Cerebellum (tissue), 5 donors: ENCODE data around the genes TDRD12, LRP3 and CEBPG.

GRCh38 chr19:29687142-29687893, 22.1 kb downstream of the PLEKHF1 start:
- PRO-cap, 3 experiments, result no peak in any of the 3 experiments
- RAMPAGE, long total RNA, result no peak

GRCh38 chr19:30226926-30227579, 145.1 kb upstream of the ZNF536 start:
- PRO-cap, 3 experiments, result peak in 1 of 3 experiments; most common plus-strand start chr19:30227289 (in 1); most common minus-strand start chr19:30227221 (in 1)
- RAMPAGE, long total RNA, result no peak

GRCh38 chr19:30325956-30326527, 46.1 kb upstream of the ZNF536 start:
- PRO-cap, 3 experiments, result no peak in any of the 3 experiments
- RAMPAGE, long total RNA, result no peak

DNA sequence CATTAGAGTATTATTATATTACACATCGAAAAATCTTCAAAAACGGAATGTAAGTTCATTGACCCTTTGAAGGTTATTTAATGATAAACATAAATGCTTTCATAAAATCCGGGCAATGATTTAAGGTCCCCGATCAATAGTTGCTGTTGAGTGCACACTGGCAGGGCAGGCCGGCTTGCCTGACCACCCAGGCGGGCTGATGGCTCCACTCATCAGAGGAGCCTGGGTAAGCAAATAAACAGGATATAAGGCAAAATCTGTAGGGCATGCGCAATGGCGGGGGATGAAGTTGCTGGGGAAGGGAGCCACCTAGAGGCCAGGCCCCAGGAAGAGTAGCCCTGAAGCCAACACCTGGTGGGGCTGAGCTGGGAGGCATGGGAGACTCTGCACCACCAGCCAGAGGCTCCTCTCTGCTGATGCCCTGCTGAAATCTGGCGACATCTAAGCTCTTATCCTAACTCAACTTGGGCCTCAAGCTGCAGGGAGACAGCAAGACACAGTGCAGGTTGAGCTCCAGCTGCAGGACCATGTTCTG, 324.3 kb downstream of the ZNF536 start:
- PRO-cap, 3 experiments, result no peak in any of the 3 experiments
- RAMPAGE, long total RNA, result no peak

- PRO-cap, 3 experiments, result peak in 1 of 3 experiments; most common plus-strand start chr19:31351420 (in 1)
- RAMPAGE, long total RNA, result no peak
Measured at GRCh38 chr19:31351231-31351572, 2.0 kb upstream of the TSHZ3 start.

GRCh38 chr19:31838207-31838785, 489.1 kb upstream of the TSHZ3 start:
- PRO-cap, 3 experiments, result no peak in any of the 3 experiments
- RAMPAGE, long total RNA, result no peak

GRCh38 chr19:32309932-32310301, 35.5 kb upstream of the ZNF507 start:
- PRO-cap, 3 experiments, result no peak in any of the 3 experiments
- RAMPAGE, long total RNA, result no peak

DNA sequence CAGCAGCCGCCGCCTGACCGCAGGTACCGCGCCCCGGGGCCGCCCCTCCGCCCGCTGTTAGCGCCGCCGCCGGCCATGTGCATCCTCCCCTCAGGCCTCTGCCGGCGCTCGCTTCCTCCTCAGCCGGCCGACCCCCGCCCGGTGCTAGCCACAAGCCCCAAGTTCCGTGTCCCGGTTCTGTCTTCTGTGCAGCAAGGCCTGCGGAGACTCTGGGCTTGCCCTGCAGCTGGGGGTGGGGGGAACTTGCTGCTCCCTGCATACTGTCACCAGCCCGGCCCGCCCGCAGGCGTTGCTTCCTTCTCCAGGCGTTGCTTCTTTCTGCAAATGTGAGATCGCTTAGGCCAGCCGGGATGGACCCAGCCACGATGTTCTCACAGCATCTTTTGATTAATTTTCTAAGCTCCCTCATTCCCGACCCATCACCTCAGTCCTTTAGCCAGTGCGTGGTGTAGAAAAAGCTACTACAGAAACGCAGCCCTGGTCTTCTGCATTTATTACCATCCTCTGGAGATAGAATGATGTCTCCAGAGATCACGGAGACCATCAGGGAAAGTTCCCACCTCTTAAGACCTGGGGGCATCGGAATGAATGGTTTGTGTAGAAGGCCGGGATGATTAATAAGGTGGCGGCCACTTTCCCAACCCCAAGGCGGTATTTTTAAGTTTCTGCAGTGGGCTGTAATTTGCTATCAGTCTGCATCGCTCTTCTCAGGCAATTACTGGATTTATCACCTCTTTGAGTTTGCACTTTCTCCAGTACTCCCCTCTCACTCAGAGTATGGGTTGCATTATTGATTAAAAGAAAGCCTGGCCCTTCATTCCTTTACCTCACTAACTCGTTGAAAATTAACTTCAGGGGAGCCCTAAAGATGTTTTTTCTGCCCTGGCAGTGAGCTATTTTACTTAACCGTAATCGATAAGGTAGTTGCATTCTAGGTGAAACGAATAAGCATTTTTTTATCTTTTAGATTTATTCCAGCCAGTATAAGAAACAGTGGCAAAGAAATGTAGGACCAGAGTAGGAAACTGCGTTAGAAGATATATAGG, 674 bp downstream of the ZNF507 start:
- PRO-cap, 3 experiments, result peak in 1 of 3 experiments; most common plus-strand start position 323 of the sequence (in 1); most common minus-strand start position 322 of the sequence (in 1)
- RAMPAGE, long total RNA, result no peak

- PRO-cap, 3 experiments, result no peak in any of the 3 experiments
- RAMPAGE, long total RNA, result no peak
Measured at GRCh38 chr19:32376359-32376725, 29.2 kb upstream of the DPY19L3 start.

DNA sequence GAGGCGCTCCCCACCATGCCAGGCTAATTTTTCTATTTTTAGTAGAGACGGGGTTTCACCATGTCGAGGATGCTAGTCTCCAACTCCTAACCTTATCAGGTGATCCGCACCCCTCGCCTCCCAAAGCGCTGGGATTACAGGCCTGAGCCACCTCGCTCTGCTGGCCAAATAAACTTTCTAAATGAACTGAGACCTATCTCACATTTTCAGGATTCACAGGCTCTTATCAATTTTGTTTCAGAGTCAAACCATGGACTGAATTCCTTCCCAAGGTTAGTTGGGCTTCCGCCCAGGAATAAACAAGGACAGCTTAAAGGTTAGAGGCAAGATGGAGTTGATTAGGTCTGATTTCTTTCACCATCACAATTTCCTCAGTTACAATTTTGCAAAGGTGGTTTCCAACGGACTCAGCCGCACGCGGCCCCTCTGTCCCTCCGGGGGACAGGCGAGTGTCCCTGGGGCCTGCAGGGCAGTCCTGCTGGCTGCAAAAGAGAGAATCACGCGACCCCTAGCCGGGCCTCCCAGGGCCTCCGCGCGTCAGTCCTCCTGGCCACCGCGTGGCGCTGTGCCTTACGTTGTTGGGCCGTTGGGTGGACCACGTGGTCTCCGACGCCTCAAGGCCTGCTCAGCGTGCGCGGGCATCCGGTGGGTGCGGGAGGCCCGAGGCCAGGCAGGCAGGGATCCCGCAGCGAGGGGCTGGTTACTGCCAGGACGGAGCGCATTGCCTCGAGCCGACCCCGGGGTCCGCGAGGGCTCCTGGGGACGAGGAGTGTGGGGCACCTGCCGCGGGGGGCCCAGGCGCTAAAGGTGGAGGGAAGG, at the start of gene TDRD12:
TDRD12 (plus strand) TSS at position 622 of the 819 bp plus-strand sequence.
- PRO-cap, 3 experiments, result no peak in any of the 3 experiments
- RAMPAGE, long total RNA, result no peak

- PRO-cap, 3 experiments, result no peak in any of the 3 experiments
- RAMPAGE, long total RNA, result no peak
Measured at GRCh38 chr19:33048752-33049767, 15.6 kb downstream of the RHPN2 start.

DNA sequence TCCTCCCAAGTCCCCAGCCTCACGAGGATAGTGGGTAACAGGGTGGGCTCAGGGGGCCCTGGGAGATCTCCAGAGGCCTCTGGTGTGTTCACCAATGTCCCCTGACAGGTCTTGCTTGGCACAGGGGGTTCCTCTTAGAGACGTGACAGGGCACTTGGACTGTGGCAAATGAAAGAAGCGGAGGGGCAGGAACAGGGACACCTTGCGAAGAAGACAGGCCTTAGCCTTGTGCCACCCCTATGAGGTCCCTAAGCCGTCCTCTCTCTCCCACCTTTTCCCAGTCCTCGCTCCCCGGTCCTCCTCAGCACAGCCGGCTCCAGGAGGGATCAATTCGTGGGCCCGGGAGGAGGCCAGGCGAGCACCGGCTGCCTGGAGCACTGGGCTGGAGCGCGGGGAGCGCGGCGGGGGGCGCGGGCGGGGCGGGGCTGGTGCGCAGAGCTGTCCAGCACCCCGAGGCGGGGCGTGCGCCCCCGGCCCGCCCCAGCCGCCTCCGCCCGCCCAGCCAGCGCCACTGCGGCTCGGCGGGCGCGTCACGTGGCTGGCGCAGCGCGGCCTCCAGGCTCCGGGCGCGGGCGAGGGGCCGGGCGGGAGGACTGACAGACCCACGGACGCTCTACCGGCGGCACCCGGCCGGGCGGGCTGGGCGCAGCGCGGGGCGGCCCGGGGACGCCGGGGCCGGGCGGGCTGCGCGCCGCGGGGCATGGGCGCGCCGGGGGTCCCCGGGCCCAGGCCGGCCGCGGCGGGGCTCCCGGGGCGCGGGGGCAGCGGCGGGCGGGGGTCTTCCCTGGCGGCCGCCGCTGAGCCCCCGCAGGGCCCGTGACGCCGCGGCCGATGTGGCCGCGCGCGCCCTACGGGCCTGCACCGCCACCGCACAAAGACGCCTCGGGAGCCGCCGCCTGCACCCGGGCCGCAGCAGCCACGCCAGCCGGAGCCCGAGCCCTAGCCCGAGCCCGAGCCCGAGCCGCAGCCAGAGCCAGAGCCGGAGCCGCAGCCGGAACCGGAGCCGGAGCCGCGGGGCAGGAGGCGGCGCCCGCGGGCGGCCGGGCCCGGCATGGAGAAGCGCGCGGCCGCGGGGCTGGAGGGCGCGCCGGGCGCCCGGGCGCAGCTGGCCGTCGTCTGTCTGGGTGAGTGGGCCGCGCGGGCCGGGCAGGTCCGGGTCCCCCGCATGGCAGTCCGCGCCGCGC, at the start of gene LRP3:
LRP3 (plus strand) TSS at position 596 of the 1,184 bp plus-strand sequence.
- PRO-cap, 3 experiments, result peak in 3 of 3 experiments; most common plus-strand start position 565 of the sequence (in 2); most common minus-strand start position 513 of the sequence (in 3)
- RAMPAGE, long total RNA, result no peak

DNA sequence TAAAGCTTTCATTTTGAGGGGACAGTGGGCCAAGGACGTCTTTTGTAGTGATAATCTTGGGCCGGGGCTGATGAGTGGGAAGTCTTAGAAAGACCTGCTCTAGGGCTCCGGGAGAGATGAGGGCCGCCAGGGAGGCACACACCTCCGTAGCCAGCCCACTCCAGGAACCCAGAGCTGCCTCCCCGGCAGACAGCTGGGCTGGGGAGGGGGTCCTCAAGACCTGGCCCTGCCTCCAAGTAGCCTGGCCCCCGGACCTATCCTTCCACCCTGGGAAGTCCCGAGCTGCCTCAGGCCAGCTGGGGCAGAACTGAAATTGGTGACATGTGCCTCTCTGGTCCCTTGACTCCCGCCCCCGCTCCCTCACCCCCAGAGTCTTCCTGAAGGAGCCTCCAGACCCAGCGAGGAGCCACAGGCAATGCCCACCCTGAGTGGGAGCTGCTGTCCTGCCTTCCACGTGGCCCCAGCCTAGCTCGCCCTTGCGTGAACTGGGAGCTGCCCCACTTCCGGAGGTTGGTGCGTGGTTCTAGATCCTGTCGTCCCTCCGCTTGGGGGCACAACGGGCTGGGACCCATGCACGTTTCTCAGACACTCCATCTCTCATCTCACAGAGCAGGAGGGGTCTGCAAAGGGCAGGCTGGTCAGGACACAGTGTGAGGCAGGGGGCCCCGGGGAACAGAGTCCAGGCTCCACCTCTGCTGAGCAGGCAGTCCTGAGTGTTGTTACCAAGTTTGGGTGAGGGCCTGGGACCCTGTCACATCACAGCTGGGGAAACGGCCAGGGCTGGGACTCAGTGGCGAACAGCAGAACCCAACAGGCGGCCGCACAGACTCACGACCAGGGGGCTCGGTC, 34.6 kb downstream of the CEBPA start:
- PRO-cap, 3 experiments, result no peak in any of the 3 experiments
- RAMPAGE, long total RNA, result no peak

GRCh38 chr19:33293679-33293973, 8.7 kb downstream of the CEBPA start:
- PRO-cap, 3 experiments, result no peak in any of the 3 experiments
- RAMPAGE, long total RNA, result no peak

DNA sequence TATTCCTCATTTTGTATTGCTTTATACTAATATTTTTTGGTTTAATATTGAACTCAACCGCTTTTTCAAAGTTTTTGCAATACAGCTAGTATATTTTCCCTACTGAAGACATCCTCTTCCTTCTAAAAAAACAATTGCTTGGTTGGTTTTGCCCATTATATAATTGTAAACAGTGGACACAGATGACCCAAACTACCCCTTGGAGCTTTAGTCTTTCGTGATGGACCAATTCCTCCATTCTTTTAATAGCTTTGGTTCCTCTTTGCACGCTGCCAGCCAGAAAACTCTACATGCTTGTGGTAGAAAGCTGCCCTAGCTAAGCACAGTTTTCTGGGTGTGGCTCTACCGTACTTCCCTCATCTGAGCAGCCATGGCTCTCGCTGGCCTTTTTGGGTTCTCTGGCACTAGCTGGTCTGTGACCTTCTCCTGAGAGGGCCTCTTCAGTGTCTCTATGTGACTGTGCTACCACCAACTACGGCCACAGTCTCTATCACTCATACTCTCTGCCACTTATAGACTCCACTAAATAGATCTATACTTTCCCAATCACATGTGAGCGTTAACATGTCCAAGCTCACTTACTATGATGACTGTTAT, 29.9 kb upstream of the CEBPA start:
- PRO-cap, 3 experiments, result no peak in any of the 3 experiments
- RAMPAGE, long total RNA, result no peak

GRCh38 chr19:33350406-33351082, 23.0 kb upstream of the CEBPG start:
- PRO-cap, 3 experiments, result no peak in any of the 3 experiments
- RAMPAGE, long total RNA, result no peak

GRCh38 chr19:33373652-33373889, at the start of gene CEBPG:
Gene CEBPG, plus strand, starts transcription at chr19:33373709.
- PRO-cap, 3 experiments, result peak in 3 of 3 experiments; most common plus-strand start chr19:33373741 (in 2)
- RAMPAGE, long total RNA, result no peak

GRCh38 chr19:33389804-33390498, 16.4 kb downstream of the CEBPG start:
- PRO-cap, 3 experiments, result no peak in any of the 3 experiments
- RAMPAGE, long total RNA, result no peak

DNA sequence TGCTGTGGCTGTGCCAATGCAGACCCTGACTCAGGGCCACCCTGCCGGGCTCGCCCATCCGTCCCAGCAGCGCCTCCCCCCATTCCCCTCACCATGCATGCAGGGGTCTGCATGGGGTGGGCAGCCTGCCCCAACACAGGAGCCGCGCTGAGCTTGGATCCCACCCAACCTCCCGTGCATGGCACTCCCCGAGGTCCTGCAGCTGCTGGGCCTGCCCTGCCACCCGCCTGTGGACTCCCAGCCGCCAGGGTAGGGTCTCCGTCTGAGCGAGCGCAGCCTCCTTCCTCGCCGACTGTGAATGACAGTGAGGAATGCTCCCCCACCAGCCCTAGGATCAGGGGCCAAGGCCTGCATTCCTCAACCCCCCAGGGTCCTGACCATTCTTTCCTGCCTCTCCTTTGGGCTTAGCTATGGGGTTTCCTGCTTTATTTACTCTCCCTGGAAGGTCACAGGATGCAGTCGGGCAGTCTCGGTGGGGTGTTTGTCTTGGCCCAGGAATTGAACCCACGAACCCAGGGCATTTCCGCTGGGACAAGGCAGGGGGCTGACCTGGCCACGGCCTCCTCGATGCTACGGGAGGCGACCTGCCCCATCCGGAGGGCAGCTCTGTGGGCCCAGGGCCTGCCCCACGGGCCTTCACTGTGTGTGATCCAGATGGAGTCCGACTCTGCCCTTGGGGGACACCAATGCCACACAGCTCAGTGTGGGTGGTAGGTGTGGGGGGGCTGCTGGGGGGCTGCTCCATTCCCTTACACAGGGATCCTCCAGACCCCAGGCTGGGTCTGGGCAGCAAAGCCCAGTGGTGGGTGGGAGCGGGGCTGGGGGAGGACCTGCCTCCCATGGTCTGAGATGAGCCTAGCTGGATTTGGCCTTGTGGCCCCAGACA, 23.6 kb downstream of the CEBPG start:
- PRO-cap, 3 experiments, result no peak in any of the 3 experiments
- RAMPAGE, long total RNA, result no peak

GRCh38 chr19:33405824-33406200, 32.3 kb downstream of the CEBPG start:
- PRO-cap, 3 experiments, result no peak in any of the 3 experiments
- RAMPAGE, long total RNA, result no peak